Peripheral blood mononuclear cell (primary cell): Measurements from ENCODE around the genes SOAT2 and HOXC12.

DNA sequence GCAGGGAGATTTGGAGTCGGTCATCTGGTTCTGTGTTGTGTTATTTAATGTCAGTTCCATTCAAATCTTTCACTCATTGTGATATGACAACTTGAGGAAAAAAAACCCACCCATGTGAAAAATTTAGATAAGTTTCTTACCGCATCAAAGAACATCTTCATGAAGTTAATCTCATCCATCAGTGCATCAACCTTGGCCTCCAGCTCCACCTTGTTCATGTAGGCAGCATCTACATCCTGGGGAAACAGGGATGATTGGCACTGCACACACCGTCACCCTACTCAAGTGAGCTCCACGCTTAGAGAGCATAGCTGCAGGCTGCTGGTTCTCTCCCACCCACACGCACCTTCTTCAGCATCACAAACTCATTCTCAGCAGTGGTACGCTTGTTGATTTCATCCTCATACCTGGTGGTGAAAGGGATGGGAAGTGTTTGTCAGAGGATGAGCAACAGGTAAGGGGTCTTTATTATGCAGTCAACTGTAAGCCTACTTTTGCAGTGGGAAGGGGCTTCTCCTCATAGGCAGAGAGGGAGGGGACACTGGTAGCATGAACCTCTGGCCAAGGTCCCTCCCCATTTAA lies 2.3 kb downstream of the KRT5 start:
- PRO-cap, 8 experiments, result no peak in any of the 8 experiments

- PRO-cap, 8 experiments, result no peak in any of the 8 experiments
Measured at GRCh38 chr12:52926724-52927140, 21.9 kb upstream of the KRT8 start.

- PRO-cap, 8 experiments, result no peak in any of the 8 experiments
Measured at GRCh38 chr12:53040456-53041119, 9.3 kb upstream of the TNS2 start.

DNA sequence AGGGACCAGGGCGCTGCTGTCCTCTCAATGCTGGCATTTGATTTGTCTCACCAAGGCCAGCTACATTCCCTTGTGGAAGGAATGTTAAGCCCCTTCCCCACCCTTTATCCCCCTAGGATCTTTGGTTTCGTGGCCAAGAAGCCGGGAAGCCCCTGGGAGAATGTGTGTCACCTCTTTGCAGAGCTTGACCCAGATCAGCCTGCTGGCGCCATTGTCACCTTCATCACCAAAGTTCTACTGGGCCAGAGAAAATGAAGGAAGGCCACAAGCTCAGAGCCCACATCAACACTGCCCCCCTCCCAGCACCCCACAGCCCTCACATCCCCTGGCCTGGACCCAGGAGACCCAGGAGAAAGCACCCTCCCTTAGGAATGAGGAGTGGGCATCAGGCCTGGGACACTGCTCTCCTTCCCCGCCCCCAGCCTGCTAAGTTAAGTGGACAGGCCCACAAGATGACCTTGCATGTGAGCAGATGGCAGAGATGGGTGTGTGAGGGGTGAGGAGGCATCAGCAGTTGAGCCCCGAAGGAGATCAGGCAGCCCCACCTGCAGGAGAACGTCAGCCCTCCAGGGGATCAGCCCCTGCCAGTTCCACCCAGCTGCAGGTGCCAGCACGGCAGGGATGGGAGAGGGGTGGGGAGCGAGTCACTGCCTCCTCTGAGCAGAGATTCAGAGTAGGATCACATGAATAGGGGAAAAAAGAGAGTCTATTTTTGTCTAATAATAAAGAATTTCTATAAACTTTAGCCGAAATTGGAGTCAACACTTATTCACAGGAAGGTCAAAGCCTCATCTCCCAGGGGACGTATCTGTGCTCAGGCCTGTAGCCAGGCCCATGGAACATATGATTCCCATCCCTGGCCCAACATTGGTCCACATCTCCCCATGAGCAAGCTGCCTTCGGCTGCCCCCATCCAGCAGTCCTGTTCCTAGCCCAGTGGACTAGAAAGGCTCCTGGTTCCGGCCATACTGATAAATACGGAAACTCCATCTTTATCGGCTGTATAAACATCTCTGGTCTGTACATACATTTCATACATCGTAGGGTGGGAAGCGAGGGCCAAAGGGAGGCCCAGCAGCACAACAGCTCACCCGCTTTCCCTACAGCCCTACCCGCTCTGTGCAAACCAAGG lies 14.1 kb downstream of the TNS2 start:
- PRO-cap, 8 experiments, result peak in 3 of 8 experiments; most common minus-strand start position 557 of the sequence (in 3)

GRCh38 chr12:53071702-53072151 lies 7.5 kb downstream of the SPRYD3 start:
- PRO-cap, 8 experiments, result no peak in any of the 8 experiments

GRCh38 chr12:53098450-53099114 lies 1.1 kb downstream of the IGFBP6 start:
- PRO-cap, 8 experiments, result no peak in any of the 8 experiments

GRCh38 chr12:53102842-53103776 lies at the start of gene SOAT2:
SOAT2 (plus strand) TSS chr12:53103486.
- PRO-cap, 8 experiments, result no peak in any of the 8 experiments

GRCh38 chr12:53187452-53188020 lies 6.8 kb upstream of the CSAD start:
- PRO-cap, 8 experiments, result no peak in any of the 8 experiments

DNA sequence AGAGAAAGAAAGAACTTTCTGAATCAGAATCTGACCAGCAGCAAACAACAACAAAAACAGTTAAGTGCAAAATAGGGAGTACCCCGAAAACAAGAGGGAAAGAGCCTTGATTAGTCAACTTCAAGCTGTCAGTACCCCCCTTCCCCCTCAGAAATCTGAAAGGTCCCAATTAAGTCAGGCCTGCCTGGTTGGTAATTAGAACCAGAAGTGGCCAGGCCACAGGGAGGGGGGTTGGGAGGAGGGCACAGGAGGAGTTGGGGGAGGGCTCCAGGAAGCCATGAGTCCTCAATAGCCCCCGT lies 9.7 kb downstream of the RARG start:
- PRO-cap, 8 experiments, result no peak in any of the 8 experiments

- PRO-cap, 8 experiments, result no peak in any of the 8 experiments
Measured at GRCh38 chr12:53279444-53279887, 11.4 kb downstream of the ESPL1 start.

DNA sequence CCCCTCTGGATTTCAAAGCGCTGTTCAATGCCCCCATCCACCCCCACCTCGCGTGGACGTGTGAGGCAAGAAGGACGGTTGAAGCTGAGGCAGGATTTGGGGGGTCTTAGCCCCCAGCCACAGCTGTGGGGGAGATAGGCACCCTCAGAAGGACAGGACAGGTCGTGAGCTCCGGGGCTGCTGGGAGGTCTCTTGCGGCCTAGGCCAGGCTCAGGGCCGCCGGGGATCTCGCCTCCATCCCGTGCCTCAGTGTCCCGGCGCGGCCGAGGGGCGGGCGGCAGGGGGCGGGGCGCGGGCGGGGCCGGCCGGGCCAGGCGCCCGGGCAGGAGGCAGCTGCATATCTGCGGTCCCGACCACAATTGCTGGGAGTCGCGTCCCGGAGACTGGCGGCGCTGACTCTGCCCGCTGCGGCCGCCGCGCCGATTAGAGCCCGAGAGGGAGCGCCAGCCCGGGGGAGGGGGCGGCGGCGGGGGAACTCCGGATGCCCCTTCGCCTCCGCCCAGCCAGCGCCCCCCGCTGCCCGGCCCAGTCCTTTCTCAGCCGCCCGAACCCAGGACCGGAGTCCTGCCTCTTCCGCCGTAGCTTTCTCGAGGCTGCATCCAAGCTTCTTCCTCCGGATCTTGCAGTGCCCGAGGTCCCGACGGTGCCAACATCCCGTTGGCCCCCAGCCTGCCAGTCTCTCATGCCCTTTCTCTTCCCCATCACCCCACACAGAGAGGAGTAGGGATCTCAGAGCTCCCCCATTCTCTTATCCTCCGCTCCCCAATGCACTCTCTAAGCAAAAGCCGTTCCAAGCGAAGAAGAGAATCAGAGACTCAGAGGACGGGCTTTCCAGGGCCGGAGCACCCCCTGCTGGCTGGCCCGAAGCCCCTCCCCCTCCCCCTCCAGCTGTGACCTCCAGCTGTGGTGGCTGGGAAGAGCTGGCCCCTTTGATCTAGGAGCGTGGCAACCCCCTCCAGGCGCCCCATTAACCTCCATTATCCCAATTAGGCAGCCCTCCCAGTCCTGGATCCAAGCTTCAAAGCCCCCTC lies 8.7 kb upstream of the SP7 start:
- PRO-cap, 8 experiments, result peak in 1 of 8 experiments; most common minus-strand start position 809 of the sequence (in 1)

DNA sequence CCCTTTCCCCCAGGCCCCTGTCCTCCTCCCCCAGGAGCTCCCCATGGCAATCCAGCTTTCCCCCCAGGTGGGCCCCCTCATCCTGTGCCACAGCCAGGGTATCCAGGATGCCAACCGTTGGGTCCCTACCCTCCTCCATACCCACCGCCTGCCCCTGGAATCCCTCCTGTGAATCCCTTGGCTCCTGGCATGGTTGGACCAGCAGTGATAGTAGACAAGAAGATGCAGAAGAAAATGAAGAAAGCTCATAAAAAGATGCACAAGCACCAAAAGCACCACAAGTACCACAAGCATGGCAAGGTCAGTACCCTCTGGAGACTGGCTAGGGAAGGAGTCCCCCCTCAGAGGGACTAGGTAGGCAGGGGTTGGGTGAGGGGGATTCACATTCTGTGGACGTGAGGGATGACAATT lies 1.9 kb downstream of the PRR13 start:
- PRO-cap, 8 experiments, result no peak in any of the 8 experiments

DNA sequence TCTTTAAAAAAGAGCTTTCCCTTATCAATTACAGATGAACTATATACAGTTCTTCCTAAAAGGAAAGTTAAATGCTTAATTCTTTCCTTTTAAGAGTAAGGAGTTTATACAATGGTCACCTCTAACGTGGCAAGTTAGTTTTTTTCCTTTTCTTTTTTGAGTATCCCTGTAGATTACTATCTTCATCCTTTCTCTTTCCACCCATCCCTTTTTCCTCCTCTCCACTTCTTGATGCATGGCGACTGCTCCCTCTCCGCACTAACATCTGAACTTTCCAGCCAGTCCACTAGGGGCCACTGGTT lies 383 bp upstream of the PCBP2 start:
- PRO-cap, 8 experiments, result peak in 5 of 8 experiments; most common minus-strand start position 267 of the sequence (in 5)

- PRO-cap, 8 experiments, result peak in 6 of 8 experiments; most common plus-strand start chr12:53467496 (in 2)
Measured at GRCh38 chr12:53467424-53468338, 15.8 kb downstream of the PCBP2 start.

DNA sequence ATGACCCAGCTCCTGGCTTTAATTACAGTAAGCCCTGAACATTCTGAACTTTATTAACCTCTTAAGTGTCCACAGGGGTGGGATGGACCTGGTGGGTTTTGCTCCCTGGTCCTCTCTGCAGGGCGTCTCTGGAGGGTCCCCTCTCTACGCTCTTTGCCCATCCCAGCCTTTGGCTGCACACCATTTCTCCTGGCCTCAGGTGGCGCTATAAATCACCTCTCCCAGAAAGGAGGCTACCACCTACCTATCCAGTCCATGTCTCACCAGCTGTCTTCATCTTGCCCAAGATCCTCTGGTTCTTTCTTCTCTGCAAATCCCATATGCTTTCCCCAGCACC lies 28.3 kb upstream of the CALCOCO1 start:
- PRO-cap, 8 experiments, result no peak in any of the 8 experiments

GRCh38 chr12:53939437-53940152 lies 964 bp downstream of the HOXC13 start:
- PRO-cap, 8 experiments, result no peak in any of the 8 experiments

- PRO-cap, 8 experiments, result no peak in any of the 8 experiments
Measured at GRCh38 chr12:53954782-53955499, at the start of gene HOXC12. HOXC12 (plus strand) TSS chr12:53954903.

GRCh38 chr12:53984658-53984928 lies 353 bp upstream of the HOXC10 start:
- PRO-cap, 8 experiments, result no peak in any of the 8 experiments

GRCh38 chr12:53999359-53999920 lies 521 bp upstream of the HOXC9 start:
- PRO-cap, 8 experiments, result no peak in any of the 8 experiments

GRCh38 chr12:54002302-54003028 lies 2.5 kb downstream of the HOXC9 start:
- PRO-cap, 8 experiments, result no peak in any of the 8 experiments